LHCN-M2 (cell line): ENCODE measurements around a stretch of chr5.

GRCh38 chr5:1338796-1339330 lies 6.0 kb downstream of the CLPTM1L start:
- RAMPAGE, long total RNA: no peak

- RAMPAGE, long total RNA: no peak
Observed at GRCh38 chr5:1343278-1343987, 1.5 kb downstream of the CLPTM1L start.

GRCh38 chr5:1480228-1480800 lies 35.1 kb upstream of the SLC6A3 start:
- RAMPAGE, long total RNA: no peak

DNA sequence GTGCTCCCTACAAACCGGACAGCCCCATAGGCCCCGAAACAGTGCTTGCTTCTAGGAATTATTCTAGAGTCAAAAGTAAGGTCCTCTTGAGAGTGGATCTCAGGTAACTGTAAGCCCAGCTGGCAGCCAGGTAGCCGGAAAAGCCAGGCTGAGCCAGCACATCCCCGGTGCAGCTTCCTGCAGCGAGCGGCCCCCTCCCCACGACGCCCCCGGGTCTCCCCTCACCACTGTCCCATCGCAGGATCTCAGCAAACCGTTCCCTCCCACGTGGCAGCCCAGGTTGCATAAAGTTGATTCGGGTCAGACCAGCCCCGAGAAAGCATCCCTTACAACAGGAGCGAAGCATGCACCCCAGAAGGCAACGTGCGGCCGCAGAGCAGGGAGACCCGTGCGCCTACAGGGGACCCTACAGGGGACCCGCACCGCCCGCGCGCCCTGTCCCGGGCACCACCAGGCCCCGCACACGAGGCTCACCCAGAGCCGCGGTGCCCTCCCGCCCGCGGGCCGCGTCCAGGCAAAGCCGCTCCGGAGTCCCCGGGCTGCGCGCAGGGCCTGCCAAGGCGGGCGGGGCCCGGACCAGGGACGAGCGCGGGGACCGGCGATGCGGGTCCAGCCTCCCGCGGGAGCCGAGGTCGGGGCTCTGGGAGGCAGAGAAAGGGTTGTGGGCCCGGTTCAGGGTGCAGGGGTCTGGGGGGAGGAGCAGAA lies 880 bp downstream of the LPCAT1 start:
- RAMPAGE, long total RNA: no peak

- RAMPAGE, long total RNA: no peak
Observed at GRCh38 chr5:1568700-1569004, 44.9 kb upstream of the LPCAT1 start.

DNA sequence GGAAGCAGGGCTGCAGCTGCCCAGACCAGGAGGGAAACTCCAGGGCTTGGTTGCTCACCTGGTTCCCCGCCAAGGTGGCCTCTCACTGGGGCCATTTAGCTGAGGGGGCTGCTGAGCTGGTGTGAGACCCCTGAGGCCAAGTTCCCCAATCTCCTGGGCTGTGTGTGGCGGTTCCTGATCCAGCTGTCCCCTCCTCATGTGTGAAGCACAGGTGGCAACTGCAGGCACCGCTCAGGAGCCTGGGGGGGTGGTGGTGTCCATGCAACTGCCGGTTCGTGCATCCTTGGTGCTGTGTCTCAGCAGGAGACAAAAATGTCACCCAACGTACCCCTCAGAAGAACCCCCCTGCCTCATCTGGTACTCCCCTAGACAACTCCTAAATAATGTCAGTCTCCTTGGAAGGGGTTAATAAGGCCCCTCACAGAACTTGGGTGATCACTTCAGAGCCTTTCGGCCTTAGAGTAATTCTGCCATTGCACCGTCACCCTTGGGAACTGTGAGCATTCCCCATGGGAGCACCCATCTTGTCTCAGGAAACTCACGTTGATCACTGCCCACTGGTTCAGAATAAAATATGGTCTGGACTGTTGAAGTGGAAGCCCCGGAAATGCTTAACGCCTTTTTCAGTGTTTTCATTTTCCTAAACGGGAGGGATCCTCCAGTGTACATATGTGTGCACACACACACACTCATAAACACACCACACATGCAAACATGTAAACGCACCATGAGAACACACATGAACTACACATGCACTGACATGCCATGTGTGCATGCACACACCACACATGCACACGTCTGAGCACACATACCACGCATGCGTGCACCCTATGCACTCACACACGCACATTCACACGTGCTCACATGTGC lies 17.4 kb downstream of the MRPL36 start:
- RAMPAGE, long total RNA: no peak

GRCh38 chr5:1801559-1801884 lies 315 bp downstream of the NDUFS6 start:
- RAMPAGE, long total RNA: no peak

GRCh38 chr5:1813778-1814306 lies 12.6 kb downstream of the NDUFS6 start:
- RAMPAGE, long total RNA: no peak

DNA sequence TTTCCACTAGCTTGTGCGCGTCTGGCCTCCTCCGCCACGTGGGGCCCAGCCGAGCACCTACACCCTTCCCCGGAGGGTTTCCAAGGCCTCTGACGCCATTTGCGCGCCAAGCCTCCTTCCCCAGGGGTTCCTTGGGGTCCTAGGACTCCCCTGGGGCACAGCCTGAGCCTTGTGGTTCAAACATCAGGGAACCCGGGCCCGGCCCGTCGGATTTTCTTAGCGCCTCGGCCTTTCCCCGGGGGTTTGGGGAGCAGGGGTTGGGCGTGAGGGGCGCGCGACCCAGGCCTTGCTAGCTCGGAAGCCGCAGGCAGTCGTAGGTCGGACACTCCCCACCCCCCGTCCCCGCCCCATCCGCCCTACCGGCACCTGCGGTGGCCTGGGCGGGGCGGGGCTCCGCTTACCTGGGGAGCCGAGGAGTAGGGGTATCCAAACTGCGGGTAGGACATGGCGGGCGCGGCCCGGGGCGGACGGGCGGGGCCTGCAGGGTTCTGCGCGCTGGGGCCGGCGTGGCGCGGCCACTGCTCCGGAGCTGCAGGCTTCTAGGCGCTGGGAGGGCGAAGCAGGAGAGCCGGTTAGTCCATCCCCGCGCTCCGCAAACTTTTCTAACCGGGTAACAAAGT lies 413 bp downstream of the IRX4 start:
- RAMPAGE, long total RNA: no peak

DNA sequence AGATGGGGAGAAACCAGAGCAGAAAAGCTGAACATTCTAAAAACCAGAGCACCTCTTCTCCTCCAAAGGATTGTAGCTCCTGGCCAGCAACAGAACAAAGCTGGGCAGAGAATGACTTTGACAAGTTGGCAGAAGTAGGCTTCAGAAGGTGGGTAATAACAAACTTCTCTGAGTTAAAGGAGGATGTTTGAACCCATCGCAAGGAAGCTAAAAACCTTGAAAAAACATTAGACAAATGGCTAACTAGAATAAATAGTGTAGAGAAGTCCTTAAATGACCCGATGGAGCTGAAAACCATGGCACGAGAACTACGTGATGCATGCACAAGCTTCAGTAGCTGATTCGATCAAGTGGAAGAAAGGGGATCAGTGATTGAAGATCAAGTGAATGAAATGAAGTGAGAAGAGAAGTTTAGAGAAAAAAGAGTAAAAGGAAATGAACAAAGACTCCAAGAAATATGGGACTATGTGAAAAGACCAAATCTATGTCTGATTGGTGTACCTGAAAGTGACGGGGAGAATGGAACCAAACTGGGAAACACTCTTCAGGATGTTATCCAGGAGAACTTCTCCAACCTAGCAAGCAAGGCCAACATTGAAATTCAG lies 71.8 kb upstream of the IRX4 start:
- RAMPAGE, long total RNA: no peak

GRCh38 chr5:3535711-3536424 lies 59.8 kb upstream of the IRX1 start:
- RAMPAGE, long total RNA: no peak

- RAMPAGE, long total RNA: no peak
Observed at GRCh38 chr5:3731303-3731681, 135.7 kb downstream of the IRX1 start.

DNA sequence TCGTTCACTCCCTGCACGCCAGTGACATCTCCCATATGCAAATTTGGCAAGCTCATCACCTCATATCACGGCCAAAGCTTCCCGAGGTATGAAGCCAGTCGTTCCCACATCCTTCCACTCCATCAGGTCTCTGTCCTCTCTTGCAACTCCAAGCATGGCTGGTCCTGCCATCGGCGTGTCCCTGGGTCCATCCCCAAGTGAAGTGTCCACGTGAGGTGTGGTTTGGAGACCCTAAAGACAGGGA lies 238.6 kb upstream of the ADAMTS16 start:
- RAMPAGE, long total RNA: no peak

GRCh38 chr5:5179158-5179448 lies 39.0 kb downstream of the ADAMTS16 start:
- RAMPAGE, long total RNA: no peak

DNA sequence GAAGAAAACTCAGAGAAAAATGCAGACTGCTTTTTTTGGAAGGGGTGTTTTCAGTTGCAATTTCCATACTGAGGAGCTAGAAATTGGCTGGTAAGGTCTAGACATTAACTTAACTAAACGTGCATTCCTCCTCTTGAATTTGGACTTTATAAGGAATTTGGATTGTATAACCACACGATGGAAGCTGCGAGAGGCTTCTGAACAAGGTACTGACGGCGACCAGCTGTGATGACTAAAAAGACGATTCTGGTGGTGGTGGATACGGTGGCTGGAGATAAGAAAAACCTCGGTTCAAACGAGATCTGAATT lies 944 bp upstream of the ICE1 start:
- RAMPAGE, long total RNA: no peak

DNA sequence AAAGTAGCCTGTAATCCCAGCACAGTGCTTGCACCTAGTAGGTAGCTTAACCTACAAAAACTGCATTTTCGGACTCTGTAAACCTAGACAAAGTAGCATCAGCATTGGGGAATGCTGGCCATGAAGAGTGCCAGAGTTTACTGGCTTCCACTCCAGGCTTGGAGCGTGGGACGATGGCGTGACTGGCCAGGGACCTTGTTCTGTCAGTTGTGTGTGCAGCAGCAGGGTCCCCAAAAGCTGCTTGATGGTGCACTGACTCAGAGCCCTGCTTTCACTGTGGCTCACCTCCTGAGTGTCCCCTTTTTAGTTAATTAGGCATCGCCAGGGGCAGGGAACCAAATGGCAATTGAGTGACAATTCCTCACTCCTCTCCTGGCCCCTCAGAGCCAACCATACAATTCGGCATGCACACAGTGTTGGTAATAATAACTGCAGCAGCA lies 4.0 kb downstream of the UBE2QL1 start:
- RAMPAGE, long total RNA: no peak

- RAMPAGE, long total RNA: no peak
Observed at GRCh38 chr5:6595112-6596087, 37.4 kb downstream of the NSUN2 start.

DNA sequence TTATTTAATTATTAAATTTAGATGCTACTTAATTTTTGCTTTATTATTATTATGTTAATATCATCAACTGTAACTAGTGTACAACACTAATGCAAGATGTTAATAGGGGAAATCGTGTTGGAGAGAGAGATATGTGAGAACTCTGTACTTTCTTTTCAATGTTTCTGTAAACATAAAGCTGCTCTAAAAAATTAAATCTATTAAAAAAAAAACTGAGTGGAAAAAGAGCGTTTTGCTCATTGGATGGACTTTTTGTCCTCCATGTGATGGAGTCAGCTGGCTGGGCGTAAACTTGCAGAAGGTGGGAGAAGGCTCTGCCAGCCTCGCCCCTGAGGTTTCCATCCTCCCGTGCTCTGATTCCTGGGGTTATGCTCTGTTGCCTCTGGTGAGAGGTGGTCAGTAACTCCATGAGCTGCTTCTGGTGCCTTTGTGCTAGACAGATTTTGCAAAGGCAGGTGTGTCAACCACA lies 39.0 kb upstream of the TENT4A start:
- RAMPAGE, long total RNA: no peak

GRCh38 chr5:6749746-6750625 lies 36.8 kb downstream of the TENT4A start:
- RAMPAGE, long total RNA: no peak

- RAMPAGE, long total RNA: no peak
Observed at GRCh38 chr5:6757077-6757862, 44.0 kb downstream of the TENT4A start.